ENCODE results near the gene N4BP2L1.

GRCh38 chr13:32150312-32150599 is 118.7 kb downstream of the FRY start:
- CAGE, long polyA plus RNA = no peak
- RRBS = no CpG with 5 or more reads among the region's 1 CpG

DNA sequence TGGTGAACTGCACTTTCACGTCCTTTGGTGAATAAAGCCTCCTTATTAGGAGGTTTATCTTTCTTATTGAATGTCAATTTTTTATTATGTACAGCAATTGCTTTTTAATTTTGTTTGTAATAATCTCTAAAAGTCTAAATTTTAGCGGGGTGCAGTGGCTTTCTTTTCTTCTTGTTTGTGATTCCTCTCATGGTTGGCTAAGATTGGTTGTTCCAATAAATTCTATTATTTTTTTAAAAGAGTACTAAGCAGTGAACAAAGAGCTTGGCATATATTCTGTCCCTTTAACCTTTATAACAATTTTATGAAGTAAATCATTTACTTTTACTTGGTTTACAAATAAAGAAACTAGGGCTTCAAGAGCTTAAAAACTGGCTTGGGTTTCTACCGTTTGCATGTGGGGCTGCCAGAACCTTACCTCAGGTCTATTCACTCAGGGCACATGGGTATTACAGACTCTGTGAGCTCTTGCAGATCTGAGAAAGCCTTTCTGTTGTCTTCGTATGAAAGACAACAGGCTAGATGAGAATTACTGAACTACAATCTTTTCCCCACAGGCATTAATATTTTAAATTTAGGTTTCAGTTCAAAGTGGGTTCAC is 13.4 kb downstream of the N4BP2L1 start:
- CAGE, long polyA plus RNA = no peak
- RRBS = no CpG with 5 or more reads among the region's 4 CpGs

DNA sequence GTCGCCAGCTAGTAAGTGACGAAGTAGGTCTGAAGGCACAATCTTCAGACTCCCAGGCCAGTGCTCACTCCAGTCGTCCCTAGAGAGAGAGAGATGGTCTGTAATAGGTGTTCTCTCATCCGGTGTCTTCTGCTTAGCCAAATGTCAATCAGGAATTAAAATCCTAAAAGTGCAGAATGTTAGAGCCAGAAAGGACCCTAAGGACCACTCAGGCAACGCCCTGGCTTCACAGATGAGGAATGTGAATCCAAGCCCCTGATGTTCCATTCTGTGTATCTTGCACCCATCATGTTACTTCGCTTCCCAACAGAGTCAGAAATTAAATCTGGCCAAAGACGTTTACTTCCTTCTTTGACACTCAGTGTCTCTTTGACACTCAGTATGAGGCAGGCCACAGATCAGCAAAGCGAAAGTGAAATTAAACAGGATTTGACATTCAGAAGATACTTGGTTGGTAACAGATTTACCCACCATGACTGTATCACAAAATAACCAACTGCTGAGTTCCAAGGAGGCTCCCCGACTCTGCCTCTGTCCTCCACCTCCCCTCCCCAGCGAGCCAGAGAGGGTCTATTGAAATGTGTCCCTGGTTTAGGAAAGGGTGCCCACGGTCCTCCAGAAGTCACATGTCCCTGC is 1.9 kb downstream of the N4BP2L1 start:
- CAGE, long polyA plus RNA = no peak
- RRBS = no CpG with 5 or more reads among the region's 11 CpGs

DNA sequence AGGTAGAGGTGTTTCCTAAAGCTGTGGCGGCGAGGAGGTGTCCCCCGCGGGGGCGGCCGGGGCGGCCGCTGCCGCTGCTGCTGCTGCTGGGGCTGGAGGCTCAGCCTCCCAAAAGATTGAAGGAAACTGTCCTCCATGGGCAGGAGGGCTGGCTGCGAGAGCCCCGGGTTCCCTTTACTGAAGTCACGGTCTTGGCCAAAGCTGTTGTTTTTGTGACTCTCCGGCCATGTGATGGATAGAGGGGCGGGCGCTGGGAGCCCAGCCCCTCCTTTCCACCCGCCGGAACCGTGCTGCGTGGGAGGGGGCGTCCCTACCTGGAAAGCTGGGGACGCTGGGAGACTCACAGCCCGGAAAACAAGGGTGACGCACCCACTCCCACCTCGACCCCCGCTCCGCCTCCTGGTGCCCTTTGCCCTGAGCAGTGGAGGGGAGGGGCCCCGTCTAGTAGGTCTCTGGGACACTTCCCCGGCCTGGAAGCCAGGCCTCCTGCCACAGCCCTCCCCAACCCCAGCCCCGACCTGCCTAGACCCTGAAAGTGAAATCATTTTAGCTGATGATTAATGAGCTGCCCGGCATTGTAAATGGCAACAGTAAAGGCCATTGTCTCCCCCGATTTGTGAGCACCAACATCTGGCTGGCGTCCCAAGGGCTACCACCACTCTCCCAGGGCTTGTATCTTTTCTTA is at the start of gene N4BP2L1:
Gene N4BP2L1, minus strand, starts transcription at position 185 of the 685 bp plus-strand sequence.
- CAGE, long polyA plus RNA = no peak
- RRBS = 2% methylated on average over 16 of the region's 32 CpGs

- CAGE, long polyA plus RNA = no peak
- RRBS = no CpG with 5 or more reads among the region's 33 CpGs
These were observed 232 bp upstream of the PDS5B start for GRCh38 chr13:32586081-32586359.

DNA sequence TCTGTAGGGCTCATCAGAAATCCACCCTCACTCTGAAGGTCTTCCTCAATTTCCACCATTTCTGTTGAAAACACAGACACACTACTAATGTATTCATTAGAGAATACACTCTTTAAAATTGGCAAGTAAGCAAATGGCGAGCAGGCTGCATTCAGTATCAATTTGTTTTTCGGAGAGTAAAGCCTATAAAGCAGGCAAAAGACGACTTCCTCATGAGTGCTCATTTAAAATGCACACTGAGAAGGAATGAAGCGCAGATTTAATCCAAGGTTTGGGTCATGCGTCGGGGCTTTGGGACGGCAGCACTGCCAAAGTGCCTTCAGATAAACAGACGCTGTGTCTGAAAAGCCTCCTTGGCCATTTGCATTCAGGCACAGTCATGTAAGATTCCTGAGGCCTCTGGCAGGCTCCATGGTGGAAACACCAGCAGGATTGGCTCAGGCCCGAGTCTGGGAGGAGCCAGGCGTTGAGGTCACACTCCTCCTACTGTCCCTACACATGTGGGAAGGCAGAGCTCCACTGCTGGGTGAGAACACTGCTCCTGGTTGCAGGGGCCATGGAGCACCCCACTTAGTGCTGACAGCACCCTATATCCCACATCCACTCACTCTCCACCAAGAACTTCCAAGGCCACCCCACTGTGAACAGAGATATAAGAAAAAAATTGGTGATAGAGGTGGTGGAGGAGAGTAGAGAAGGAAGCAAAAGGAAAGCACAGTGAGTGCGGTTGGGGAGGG is 113.4 kb upstream of the KL start:
- CAGE, long polyA plus RNA = no peak
- RRBS = no CpG with 5 or more reads among the region's 11 CpGs

DNA sequence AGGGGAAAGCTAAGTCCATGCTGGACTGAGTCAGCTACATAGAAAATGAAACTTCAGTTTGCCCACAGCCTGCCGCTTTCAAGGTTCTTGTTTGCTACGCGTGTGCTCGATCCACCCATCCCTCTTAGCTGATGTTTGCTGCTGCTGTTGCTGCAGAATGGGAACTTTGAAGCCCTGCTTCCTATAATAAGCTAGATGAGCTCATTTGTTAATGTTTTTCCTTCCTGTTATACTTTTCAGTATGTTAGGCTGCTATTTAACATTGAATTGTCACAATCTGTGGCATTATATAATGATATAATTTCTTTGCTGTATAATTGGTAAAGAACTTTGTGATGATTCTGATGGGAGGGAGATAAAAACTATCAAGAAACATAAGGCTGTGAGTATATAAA is 46.5 kb upstream of the KL start:
- CAGE, long polyA plus RNA = no peak
- RRBS = no CpG with 5 or more reads among the region's 4 CpGs

- CAGE, long polyA plus RNA = no peak
- RRBS = no CpG with 5 or more reads among the region's 12 CpGs
These were observed 1.1 kb upstream of the KL start for GRCh38 chr13:33014959-33015600.

DNA sequence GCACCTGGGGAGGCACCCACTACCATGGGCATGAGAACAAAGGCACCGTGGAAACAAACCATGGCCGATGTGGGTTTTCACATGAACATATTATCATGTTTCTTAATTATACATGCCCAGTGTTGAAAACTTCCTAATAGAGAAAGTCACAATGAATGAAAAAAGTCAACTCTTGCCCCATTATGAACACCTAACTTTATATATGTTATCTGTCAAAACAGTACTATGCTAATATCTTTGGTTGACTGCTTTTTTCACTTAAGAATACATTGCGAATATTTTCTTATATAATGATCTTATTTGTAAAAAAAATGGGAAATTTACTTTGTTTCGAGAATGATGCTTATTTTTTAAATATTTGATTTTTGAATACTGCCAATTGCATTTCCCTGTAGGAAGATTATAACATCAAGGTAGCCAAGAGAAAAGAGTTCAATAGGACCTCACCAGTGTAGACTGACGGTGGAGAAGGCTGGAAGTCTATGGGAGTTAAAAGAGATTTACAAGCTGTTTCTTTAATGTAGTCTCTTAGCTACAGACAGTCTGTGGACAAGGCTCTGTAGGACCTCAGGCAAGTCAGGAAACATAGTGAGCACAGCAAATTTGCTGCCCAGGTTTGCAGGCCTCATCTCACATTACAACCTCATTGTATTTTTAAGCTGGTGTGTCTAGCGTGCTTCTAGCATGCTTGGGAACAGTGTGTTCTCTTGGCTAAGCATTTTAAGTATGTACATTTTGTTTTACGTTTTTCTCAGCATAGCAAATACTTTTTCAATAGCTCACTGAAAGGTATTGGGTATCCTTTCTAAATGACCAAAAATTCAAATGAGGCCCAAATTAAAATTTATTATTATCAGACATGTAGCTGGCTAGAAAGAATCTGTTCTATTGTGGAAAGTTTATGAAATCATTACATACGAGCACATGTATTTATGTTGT is 113.4 kb downstream of the STARD13 start:
- CAGE, long polyA plus RNA = no peak
- RRBS = no CpG with 5 or more reads among the region's 8 CpGs

DNA sequence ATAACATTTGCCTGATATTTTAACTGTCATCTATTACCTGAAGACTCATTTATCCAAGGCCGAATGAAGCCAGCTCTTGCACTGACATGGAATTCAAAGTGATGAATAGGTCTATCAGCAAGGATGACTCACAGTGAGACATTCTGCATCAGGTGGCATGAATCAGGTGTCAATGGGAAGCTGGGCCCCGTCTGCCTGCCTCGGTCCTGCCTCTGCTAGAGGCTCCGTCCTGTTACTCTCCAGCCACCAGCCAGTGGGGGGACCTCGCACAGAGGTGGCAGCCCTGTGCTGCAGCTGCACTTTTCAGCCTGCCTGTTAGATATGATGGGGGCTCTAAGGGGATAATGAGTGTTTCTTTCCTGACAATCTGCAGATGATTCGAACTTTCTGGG is 23.4 kb downstream of the STARD13 start:
- CAGE, long polyA plus RNA = no peak
- RRBS = no CpG with 5 or more reads among the region's 6 CpGs

GRCh38 chr13:33343733-33344112 is 58.2 kb upstream of the STARD13 start:
- CAGE, long polyA plus RNA = no peak
- RRBS = no CpG with 5 or more reads among the region's 2 CpGs

- CAGE, long polyA plus RNA = no peak
- RRBS = no CpG with 5 or more reads among the region's 9 CpGs
These were observed 174.7 kb upstream of the RFC3 start for GRCh38 chr13:33643190-33643725.

DNA sequence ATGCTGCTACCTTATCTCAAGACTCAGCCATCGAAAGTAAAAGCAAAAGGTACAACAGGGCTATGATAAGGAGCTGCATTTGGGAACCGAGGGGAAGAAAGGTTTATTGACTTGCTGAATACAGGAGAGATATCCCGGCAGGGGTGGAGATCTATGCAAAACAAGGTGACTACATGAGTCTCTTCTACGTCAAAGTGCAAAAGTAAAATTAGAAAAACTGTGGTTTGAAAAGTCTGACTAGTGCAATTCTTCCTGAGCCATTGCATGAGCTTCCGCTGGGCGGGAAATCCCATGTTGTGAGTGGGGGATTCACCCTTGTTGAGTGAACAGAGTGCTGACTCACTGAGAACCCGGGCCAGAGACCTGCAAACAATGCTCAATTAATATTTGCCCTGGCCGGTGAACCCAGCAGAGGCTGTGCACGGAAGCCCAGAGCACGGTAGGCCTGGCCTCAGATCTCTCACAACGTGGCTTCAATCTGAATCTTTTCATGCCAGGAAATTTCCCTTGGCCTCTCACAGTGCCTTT is 138.7 kb upstream of the RFC3 start:
- CAGE, long polyA plus RNA = no peak
- RRBS = no CpG with 5 or more reads among the region's 11 CpGs

GRCh38 chr13:33728068-33728705 is 89.8 kb upstream of the RFC3 start:
- CAGE, long polyA plus RNA = no peak
- RRBS = no CpG with 5 or more reads among the region's 4 CpGs

DNA sequence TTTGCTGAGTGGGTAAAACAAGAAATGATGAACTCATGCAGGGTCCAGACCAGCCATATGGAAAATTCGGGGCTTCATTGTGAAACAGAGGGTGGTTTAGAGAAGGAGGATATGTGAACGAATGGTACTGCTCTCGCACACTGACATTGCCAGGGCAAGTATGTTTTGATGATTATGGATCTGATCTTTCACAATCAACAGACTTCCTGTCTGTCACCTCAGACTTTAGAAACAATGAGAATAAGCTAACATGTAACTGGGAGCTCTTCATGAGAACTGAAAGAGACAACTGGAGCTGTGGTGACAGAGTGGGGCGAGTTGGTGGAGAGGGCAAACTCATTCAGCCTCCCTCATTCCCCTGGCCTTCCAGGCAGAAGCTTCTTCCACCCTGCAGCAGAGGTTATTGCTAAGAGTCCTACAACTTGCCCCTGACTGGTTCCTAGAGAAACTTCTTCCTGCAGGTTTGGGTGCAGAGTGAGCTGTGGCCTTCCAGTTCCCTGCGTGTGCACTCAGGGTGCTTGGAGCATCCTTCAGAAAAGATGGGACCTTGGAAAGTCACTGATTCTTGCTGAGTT is 73.9 kb upstream of the RFC3 start:
- CAGE, long polyA plus RNA = no peak
- RRBS = no CpG with 5 or more reads among the region's 5 CpGs

DNA sequence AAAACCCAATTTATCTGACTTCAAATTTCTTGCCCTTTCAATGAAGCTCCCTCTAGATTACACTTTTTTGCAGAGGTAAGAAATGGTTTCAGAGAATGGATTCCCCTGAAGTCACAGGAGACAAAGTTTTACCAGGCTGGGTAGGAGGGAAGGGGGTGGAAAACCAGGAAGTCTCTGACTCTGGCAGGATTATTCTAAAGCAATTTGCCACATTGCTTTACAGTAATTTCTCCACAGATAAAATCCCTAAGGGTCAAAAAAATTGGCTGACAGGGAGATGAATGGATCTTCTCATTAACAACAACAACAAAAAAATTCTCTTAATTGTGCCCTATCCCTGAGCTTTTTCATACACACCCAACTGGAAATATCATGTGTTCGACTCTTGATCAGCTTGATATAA is 403.6 kb upstream of the NBEA start:
- CAGE, long polyA plus RNA = no peak
- RRBS = no CpG with 5 or more reads among the region's 1 CpG

GRCh38 chr13:34747898-34748421 is 194.1 kb upstream of the NBEA start:
- CAGE, long polyA plus RNA = no peak
- RRBS = no CpG with 5 or more reads among the region's 6 CpGs

DNA sequence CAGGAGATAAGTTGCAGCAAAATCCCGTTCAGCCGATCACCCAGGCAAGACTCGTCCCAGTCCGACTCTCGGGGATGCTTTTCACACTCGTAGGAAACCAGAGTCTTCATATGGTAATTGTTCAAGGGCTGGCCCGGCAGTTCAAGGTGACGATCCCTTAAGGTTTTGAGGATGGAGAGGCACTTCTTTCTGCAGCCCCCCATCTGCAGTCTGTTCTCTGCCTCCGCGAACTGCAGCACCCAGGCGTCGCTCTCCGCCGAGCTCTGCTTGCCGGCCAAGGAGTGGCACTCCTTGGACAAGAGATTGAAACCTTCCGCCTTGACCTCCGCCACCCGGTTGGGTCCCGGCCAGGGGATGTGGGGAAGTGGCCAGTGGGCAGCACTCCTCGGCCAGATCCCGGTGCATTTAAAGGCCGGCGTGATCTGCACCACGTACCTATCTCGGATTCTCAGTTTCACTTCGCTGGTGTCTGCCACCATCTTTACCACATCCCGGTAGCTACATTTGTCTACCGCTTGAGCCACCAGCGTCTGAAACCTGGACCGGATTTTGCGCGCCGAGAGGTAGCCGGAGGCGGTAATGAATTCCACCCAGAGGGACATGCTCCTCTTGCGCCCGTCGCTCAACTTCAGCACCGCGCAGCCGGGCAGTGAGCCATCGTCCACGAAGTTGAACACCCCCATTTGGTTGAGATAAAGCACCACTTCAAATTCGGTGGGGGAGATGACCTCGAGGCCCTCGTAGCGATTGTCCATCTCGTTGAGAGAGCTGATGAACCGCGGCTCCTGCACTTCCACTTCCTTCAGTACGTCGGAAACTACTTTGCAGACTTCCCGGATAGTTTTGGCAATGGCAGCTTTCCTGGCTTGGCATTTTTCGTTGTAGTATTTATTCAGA is 1.0 kb downstream of the MAB21L1 start:
- CAGE, long polyA plus RNA = no peak
- RRBS = 32% methylated on average over 22 of the region's 54 CpGs

- CAGE, long polyA plus RNA = no peak
- RRBS = no CpG with 5 or more reads among the region's 7 CpGs
These were observed 142.5 kb downstream of the DCLK1 start for GRCh38 chr13:35988541-35989171.

- CAGE, long polyA plus RNA = no peak
- RRBS = 2% methylated on average over 27 of the region's 79 CpGs
These were observed 827 bp upstream of the CCNA1 start for GRCh38 chr13:36431285-36432051.

All from mammary epithelial cell (primary cell).